Glomerular endothelial cell (primary cell): ENCODE data around the gene PGM2.

GRCh38 chr4:37679089-37679738 is 7.0 kb downstream of the RELL1 start:
- RAMPAGE, long total RNA, result no peak

DNA sequence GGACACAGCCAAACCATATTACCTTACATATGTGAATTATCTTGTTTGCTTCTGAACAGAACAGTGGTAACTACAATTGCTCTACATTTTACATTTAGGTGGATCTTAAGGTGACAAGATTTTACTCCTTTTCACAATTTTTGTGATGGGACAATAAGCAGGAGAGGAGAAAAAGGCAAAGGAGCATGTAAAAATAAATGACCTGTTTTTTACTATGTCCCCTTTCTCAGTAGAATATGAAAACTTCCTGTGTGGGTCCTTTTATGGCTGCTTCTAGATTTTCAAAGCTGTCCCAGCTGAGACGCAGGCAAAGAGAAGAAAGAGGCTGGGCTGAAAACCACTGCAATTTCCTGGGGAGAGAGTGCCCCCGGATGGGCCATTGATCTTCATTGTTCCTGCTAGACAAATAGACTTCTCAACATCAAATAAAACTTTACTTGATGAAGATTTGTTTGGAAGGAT is 45.8 kb upstream of the PGM2 start:
- RAMPAGE, long total RNA, result no peak

DNA sequence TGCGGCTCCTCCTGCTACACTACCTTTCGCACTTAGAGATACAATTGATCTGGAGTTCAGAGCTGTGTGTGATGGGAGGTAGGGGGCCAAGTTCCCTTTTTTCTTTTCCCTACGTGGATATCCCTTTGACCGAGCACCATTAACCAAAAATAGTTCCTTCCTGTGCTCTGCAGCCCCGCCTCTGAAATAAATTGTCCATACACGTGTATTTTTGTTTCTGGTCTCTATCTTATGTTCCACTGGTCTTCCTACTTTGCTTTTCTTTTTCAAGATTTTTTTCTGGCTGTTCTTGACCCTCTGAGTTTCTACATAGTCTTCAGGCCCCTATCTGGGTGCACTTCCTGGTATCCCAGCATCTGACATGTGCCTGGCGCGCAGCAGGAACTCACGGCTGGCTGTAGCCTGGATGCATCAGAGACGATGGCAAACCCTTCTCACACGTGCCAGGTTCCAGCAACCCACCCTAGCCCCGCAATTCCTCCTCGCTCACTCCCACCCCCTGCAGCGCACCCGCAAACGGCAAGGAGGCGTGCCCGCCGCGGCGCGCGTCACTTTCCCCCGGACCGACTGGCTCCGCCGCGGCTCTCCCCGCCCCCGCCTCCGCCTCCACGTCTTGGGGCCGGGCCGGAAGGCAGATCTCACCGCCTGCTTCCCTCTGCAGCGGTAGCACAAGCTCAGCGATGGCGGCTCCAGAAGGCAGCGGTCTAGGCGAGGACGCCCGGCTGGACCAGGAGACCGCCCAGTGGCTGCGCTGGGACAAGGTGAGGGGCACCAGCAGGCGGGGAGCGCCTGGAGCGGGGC is at the start of gene PGM2:
Gene PGM2 (plus strand): TSS at position 634 of the 801 bp plus-strand sequence.
- RAMPAGE, long total RNA, result start-site peak on the plus strand centred at position 666 of the sequence, 24 bp wide, 490 and 255 reads in 2 replicates

DNA sequence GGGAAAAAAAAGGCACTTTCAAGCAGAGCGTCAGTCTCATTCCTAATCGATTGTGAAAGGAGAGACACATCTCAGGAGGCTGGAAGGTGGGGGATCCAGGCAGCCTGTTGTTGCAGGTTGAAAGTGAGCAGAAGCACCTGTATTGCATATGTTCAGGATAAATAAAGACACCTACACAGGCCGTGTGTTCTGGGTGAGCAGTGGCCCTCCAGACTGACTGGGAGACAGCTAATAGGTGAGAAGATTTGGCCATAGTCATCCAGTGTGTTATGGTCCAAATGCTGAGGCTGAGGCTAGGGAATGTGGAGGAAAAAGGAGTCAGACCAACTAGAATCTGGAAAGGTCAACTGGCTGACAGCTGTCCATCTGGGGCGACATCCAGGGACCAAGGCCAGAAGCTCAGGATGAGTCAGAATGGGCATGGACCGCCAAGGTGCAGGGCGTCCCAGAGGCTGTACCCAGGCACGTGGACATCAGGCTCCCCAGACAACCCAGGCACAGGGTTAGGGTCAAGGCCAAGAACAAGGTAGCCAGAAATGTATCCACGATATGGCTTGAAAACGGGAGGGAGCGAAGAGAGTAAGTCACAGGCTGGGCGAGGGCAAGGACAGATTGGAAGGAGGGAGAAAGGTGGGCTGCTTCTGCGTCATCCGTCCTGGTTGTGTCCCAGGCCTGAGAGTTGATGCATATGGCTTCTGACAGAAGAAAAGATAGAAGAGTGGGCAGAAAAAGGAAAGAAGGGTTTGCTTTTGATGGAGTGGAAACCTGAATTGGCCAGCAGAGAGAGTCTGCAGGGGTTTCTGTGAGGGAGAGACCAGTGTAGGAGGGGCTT is 26.1 kb upstream of the PTTG2 start:
- RAMPAGE, long total RNA, result no peak

DNA sequence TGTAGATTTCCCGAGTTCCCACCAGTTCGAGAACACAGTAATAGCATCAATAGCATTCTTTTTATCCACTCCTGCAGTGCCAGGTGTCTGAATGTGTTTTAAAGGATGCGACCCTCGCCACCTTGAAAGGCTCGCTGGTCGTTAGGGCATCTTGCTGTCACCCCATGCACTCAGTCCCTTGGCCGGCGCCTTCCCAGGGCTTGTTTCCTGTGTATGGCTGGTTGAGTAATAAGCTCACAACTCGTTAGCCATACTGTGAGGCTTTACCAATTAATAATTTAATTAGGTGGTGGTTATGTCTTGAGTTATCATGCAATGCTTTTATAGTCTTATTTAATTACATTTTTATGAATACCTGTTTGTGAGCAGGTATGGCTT is 18.0 kb downstream of the PTTG2 start:
- RAMPAGE, long total RNA, result no peak

GRCh38 chr4:38050929-38051485 is 90.8 kb downstream of the PTTG2 start:
- RAMPAGE, long total RNA, result no peak

- RAMPAGE, long total RNA, result no peak
These were observed 102.5 kb downstream of the PTTG2 start for GRCh38 chr4:38062532-38063251.

DNA sequence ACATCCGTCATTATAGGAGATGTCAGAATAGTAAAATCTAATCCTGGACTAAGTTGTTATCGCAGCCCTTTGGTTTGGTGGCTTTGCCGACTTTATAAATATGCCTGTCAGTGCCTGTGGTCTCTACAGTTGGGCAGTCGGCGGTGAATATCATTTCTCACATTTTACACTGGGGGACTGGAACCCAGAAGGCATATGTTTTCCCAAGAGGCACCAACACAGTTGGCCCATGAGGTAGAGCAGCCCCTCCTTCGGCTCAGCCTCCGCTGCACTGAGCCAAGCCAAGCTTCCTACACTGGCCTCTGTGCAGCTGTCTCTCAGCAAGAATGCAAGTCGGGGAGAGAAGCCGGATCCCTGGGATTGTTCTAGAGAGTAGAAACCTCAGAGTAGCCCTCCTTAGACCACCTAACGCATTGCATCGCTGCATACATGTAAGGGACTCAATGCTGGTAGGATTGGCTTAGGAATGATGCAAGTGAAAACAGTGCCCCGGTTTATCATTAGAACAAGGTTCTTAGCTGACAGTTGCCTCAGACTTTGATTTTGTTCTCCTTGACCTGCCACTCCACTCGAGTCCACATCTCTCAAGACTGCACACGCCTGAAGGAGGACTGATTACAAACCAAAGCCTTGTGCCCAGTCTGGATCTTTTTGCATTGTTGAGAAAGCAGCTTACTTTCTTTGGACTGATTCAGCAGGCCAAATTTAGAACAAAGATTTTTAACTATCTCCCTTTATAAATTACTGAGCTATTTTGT is 125.3 kb downstream of the PTTG2 start:
- RAMPAGE, long total RNA, result no peak

GRCh38 chr4:38086431-38086832 is 126.2 kb downstream of the PTTG2 start:
- RAMPAGE, long total RNA, result no peak

- RAMPAGE, long total RNA, result no peak
These were observed 129.6 kb downstream of the PTTG2 start for GRCh38 chr4:38089747-38090214.

- RAMPAGE, long total RNA, result no peak
These were observed 169.0 kb downstream of the PTTG2 start for GRCh38 chr4:38128806-38129949.

- RAMPAGE, long total RNA, result no peak
These were observed 176.9 kb downstream of the PTTG2 start for GRCh38 chr4:38136891-38137638.

- RAMPAGE, long total RNA, result no peak
These were observed 303.7 kb downstream of the PTTG2 start for GRCh38 chr4:38263772-38264481.

- RAMPAGE, long total RNA, result no peak
These were observed 340.8 kb upstream of the KLF3 start for GRCh38 chr4:38323100-38323719.

GRCh38 chr4:38424505-38425118 is 239.4 kb upstream of the KLF3 start:
- RAMPAGE, long total RNA, result no peak

DNA sequence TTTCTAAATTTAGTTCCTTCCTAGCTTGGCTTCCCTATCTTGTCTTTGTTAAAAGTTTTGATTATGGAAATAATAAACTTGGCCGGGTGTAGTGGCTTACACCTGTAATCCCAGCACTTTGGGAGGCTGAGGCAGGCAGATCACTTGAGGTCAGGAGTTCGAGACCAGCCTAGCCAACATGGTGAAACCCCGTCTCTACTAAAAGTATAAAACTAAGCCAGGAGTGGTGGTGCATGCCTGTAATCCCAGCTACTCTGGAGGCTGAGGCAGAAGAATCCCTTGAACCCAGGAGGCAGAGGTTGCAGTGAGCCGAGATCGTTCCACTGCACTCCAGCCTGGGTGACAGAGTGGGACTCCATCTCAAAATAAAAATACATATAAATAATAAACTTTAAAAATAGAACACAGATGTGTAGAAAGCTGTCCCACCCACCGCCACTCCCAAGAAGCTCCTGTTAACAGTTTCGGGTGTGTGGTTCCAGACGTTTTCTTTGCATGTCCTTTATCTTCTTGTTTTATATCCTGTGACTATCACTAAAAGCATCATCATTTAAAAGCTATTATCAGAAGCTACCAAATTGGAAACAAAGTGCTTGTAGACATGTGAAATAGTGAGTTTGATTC is 12.2 kb downstream of the KLF3 start:
- RAMPAGE, long total RNA, result no peak

GRCh38 chr4:38688380-38689047 is 24.5 kb downstream of the KLF3 start:
- RAMPAGE, long total RNA, result no peak

GRCh38 chr4:38753019-38753814 is 29.6 kb downstream of the TLR10 start:
- RAMPAGE, long total RNA, result no peak

DNA sequence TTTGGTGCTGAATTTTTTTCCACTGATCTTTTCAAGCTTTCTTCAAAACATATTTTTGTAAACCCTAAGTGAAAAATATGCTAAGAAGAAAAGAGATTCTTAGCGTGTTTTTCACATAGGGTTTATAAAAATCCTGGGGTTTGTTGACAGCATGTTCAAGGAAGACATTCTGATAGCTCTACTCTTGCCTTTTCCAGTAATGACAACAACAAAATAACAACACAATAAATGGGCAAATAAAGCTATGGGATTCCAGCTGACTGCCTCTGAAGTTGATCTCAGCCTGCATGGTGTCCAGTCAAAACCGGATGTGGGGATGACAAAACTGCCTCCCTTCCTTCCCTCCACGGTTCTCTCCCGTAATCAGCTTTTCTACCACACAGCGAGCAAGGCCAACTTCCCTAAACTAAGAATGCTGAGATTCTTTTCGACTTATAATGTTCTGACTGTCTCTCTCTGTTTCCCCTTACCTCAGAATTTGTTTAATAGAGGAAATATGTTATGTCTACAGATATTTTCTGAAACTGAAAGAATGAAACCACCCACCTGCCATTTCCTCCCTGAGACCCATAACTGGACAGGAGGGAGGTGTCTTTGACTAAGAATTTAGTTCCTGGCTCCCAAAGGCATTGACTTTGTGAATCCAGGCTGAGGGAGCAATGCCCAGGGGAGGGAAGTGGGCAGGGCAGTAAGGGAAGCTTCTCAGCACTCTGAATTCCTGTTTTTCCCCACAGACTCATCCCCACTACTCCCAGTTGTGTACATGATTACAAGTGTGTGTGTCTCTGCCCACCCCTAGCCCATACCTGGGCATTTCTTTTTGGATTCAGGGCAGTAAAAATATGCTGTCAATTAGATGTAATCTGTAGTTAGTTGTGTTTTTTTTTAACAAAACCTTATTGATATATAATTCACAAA is 1.0 kb upstream of the TLR1 start:
- RAMPAGE, long total RNA, result no peak

DNA sequence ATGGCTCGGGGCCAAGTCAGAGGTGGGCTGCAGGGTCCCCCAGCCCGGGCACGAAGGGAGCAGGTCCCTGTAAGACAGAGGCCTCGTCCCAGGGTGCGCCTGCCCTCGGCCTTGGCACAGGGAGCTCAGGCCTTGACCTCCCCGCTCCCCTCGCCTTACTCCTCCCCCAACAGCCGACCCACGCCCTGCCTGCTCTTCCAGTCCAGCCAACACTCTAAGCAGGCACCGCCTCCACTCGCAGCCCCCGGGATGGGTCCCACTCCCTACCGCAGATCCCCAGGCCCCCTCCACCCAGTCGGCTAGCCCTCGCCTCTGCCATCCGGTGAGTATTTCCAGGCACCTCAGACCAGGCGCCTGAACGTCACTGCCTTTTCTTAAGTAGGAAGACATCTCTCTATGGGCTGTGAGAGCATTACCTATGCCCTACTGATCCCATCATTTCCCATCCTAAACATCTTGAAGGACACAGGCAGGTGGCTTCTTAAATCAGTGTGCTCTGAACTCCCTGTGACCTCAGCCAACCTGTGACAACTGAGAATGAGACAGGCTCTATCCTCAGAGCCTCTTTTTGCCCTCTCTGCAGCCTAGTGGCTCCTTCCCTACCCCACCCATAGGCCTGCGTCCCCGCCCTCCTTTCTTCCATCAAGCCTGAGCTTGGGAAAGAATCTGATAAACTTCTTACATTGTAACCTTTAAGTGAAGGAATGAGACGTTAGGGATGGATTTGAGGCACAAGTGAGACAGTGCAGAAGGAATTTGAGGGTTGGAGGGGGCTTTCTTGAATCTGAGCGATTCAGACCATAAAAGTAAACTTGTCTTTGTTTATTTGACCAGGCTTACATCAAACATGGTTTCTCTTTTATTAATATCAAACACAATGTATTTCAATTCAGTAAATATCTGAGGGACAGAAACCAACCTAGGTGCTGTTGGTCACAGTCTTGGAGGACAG is 895 bp downstream of the FAM114A1 start:
- RAMPAGE, long total RNA, result no peak